Breast (tissue), 4 donors: ENCODE measurements around a stretch of chr11.

GRCh38 chr11:95091158-95091660 is 1.6 kb downstream of the ENDOD1 start:
- PRO-cap, 3 experiments, result no peak in any of the 3 experiments
- RRBS, result no CpG with 5 or more reads among the region's 6 CpGs

DNA sequence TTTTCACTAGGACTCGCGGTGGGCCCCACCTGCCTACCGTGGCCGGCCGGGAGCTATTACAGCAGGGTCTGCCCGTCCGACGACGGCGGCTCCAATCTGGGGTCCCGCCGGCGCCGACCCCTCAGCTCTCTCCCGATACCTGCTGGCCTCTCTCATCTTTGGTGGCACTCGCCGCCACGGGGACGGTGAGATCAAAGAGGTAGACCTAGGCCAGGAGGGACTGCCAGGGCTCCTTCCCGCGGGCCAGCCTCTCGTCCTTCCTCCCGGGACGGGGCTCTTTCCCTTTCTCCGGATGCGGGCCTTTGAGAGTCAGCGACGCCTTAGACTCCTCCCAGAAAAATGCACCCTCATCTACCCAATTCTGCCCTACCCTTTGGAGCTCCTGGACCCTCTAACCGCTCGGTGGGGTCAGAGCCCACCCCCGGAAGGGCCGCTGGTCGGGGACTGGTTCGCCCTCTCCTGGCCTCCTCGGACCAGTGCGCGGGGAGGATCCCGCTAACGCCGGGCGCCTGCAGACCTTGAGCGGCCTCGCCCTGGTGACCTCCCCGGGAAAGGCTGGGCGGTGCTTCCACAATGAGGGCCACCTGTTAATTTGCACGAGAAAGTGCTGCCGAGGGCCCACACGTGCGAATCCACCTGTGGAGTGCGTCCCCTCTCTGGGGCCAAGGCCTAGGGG is 61.2 kb downstream of the ENDOD1 start:
- PRO-cap, 3 experiments, result peak in 3 of 3 experiments; most common plus-strand start position 476 of the sequence (in 3); most common minus-strand start position 259 of the sequence (in 1)
- RRBS, result 4% methylated on average over 22 of the region's 50 CpGs

- PRO-cap, 3 experiments, result no peak in any of the 3 experiments
- RRBS, result no CpG with 5 or more reads among the region's 10 CpGs
Observed at GRCh38 chr11:95242303-95243193, 11.5 kb upstream of the SESN3 start.

GRCh38 chr11:95282024-95282913 is 51.3 kb upstream of the SESN3 start:
- PRO-cap, 3 experiments, result no peak in any of the 3 experiments
- RRBS, result no CpG with 5 or more reads among the region's 8 CpGs

GRCh38 chr11:95291927-95292369 is 60.9 kb upstream of the SESN3 start:
- PRO-cap, 3 experiments, result no peak in any of the 3 experiments
- RRBS, result no CpG with 5 or more reads among the region's 4 CpGs

- PRO-cap, 3 experiments, result no peak in any of the 3 experiments
- RRBS, result no CpG with 5 or more reads among the region's 2 CpGs
Observed at GRCh38 chr11:95443307-95443569, 212.2 kb upstream of the SESN3 start.

DNA sequence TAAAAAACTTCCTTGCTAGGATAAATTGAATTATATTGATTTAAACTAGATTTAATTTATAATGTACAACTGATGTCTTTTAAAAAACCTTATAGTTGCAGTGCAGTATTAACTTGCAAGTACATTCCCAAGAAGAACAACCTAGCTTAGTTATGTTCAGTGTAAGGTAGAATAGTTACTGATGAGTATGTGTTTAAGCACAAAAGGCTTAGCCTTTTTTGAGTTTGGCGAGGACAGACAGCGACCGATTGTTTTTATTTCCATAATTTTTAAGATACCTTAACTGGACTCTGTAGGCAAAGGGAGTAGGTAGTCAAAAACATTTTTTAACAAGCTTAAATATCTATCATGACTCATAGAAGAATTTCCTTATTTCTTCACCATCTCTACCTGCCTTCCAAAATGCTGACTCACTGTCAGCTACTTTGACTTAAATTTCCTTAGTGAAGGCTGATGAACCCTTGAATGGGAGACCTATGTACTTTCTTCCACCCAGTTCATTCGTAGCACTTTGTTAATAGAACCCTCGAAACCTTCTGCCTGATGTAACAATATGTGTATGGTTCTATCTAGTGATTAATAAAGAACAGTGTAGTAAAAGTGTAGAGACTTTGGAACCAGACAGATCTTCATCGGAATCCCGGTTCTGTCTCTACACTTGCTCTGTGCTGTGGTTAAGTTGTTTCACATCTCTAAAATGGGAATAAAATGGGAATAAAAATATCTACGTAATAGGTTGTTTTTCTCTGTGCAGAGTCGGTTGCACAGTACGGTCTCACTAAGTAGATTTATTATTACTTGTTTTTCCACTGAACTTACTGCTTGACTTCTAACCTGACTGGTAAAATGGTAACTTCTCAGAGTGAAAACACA is 1.1 kb upstream of the MTMR2 start:
- PRO-cap, 3 experiments, result no peak in any of the 3 experiments
- RRBS, result no CpG with 5 or more reads among the region's 10 CpGs

DNA sequence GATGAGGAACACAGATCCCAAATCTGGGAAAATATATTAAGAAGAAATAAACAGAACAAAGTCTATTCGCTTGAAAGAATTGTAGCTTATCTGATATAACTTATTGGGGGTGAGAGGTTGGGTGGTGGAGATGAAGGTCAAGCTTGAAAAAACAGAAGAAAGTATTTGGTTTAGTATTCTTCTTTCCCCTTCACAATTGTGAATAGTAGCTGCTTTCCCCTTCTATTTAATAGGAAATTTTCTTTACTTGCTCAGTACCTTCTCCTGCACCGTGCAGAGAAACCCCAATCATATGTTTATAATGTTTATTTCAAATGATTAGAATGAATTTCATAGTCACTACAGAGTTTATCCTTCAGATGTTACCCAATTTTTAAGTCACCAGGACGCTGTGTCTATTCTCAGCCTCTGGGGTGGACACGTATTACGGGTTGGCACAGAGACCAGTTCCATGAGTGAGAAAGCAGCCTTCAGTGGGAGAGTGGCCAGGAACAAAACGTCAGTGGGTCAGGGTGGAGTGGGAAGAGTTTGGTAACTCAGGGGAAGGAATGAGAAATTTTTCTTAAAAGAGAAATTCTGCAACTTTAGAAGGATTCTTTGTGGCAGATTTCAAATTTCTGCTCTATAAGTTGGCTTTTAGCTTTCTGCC is 77.0 kb upstream of the MTMR2 start:
- PRO-cap, 3 experiments, result no peak in any of the 3 experiments
- RRBS, result no CpG with 5 or more reads among the region's 6 CpGs

DNA sequence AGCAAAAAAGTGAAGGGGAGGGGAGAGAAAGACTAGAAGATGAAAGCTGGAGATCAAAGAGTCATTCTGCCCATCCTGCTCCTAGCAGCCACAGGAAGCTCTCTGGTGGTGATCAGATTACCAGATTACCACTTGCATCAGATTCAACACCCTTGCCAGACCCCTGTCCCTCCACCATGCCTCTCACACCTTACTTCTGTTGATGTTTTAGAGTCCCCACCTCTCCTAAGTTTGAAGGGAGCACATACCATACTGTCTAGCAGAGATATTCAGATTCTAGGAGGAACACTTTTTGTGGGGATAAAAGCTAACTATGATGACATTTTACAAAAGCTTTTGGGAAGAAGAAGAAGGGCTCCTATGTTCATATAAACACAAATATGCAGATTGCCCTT is 92.4 kb upstream of the MTMR2 start:
- PRO-cap, 3 experiments, result no peak in any of the 3 experiments

DNA sequence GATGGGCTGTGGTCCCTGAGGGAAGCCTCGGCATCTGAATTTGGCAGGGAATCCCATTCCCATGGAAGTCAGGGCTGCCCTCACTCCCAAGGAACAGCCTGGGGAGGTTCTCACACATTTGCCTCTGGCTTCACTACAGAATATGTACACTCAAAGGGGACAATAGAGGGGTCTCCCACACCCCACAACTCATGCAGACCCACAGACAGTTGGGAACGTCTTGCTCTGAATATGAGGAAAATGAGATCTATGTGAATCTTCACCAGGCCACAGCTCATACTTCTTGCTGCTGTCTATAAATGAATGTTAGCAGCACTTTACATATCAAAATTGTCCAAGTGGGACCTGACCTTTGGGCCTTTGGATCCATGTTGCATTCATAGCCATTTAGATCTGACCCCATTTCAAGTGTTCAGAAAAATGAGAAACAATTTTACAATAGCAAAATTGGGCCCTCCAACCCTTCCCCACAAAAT is 152.7 kb upstream of the MTMR2 start:
- PRO-cap, 3 experiments, result no peak in any of the 3 experiments
- RRBS, result no CpG with 5 or more reads among the region's 2 CpGs

GRCh38 chr11:96151544-96152104 is 191.4 kb downstream of the MAML2 start:
- PRO-cap, 3 experiments, result no peak in any of the 3 experiments
- RRBS, result no CpG with 5 or more reads among the region's 3 CpGs

- PRO-cap, 3 experiments, result no peak in any of the 3 experiments
- RRBS, result no CpG with 5 or more reads among the region's 8 CpGs
Observed at GRCh38 chr11:96154646-96155492, 188.1 kb downstream of the MAML2 start.

DNA sequence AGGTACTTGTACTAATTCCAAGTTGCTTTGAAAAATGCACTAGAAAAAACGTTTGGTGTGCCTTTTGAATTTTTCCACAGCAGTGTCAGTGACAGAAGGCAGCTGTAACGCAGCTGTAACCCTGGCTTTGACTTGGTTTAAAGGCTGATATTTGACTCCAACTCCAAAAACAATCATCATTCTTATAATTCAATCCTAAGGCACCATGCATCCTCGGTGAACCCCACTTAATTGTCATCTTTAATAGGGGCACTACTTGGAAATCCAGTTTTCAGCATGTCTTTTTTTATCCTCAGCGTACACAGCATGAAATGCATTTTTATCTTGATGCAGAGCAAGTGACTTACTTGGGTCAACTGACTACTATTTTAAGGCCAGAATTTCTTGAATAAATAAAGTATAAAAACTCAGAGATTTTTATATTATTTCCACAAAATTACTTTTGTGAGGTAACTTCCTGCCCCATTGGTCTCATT is 124.8 kb downstream of the MAML2 start:
- PRO-cap, 3 experiments, result no peak in any of the 3 experiments
- RRBS, result no CpG with 5 or more reads among the region's 4 CpGs

DNA sequence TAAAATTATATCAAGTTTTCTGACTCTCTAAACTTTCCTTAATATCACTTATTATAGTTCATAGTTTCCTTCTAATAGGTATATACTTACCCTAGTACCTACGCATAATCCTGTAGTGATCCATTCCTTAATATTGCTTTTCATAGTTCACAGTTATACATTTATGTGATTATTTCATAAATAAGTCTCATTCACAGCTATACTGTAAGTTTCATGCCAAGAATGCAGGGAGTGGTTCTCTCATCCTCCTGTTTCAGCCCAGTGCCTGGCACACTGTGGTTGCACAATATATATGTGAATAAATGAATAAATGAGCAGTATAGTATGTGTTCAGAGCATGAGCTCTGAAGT is 115.8 kb downstream of the MAML2 start:
- PRO-cap, 3 experiments, result no peak in any of the 3 experiments
- RRBS, result no CpG with 5 or more reads among the region's 1 CpG

- PRO-cap, 3 experiments, result no peak in any of the 3 experiments
- RRBS, result no CpG with 5 or more reads among the region's 3 CpGs
Observed at GRCh38 chr11:96302392-96302930, 40.5 kb downstream of the MAML2 start.

- PRO-cap, 3 experiments, result no peak in any of the 3 experiments
- RRBS, result no CpG with 5 or more reads among the region's 3 CpGs
Observed at GRCh38 chr11:96383167-96383760, 6.4 kb downstream of the CCDC82 start.

- PRO-cap, 3 experiments, result no peak in any of the 3 experiments
- RRBS, result no CpG with 5 or more reads among the region's 2 CpGs
Observed at GRCh38 chr11:100585654-100585929, 101.5 kb upstream of the ARHGAP42 start.

DNA sequence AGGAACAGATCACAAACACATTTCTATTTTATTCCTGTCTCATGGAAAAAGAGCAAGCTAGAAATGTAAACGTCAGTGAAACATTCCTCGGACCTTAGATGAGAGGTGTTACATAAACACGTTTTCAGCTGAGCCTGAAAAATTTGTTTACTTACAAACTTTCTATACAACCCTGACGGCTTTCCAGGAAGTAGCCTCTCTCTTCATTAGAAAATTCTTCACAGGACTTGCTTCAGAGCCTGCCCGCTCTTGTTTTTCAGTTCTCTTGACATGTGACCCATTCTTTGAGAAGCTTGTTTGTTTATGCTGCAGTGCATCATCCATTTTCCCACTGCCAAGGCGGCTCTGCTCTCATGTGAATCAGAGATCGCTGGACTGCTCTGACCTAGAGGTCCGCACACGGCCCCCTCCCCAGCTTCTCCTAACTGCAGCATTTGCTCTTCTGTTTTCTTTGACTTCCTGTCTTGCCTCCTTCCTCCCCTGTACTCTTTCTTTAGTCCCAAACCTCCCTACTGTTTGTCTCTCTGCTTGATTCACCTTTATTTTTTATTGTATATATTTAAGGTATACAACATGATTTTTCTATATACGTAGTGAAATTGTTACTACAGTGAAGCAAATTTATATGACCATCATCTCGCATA is 47.9 kb upstream of the ARHGAP42 start:
- PRO-cap, 3 experiments, result no peak in any of the 3 experiments
- RRBS, result no CpG with 5 or more reads among the region's 11 CpGs

DNA sequence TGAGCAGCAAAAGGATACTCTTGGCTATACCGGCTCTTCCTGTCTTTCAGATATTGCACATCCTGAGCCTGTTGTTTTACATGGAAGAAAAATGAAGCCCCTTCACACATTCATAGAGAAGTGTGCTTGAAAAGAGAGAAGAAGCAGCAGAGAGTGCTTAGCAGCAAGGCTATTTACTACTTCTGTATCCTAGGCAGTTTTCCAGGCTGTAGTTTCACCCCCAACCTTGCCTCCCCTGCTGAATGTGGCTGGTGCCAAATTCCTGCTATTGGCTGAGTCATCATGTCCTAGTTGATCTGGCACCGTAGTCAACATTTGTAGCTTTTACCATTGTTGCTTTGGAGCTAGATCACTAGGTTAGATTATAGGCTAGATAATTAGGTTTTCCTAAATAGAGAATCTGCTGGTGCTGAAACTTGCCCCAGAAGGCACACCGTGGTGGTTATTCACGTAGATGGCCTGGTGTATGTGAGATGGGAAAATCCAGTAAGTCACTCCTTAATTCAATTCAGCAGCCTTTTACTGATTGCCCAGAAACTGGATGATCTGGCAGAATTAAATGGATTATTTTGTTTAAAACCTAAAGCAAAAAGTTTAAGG is 32.7 kb downstream of the ARHGAP42 start:
- PRO-cap, 3 experiments, result no peak in any of the 3 experiments
- RRBS, result no CpG with 5 or more reads among the region's 4 CpGs

DNA sequence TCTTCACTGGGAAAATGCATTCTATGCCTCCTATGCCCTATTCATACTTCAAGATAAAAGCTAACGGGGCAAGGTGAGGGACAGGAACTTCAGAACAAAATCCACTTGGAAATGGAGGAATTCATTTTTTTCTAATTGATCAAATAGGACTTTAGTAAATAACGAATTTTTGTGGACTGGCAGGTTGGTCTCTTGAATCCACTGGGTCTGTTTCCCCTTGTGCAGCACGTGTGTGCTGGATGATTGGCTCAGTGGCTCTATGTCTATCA is 144.7 kb downstream of the ARHGAP42 start:
- PRO-cap, 3 experiments, result no peak in any of the 3 experiments
- RRBS, result no CpG with 5 or more reads among the region's 3 CpGs